Mucosa of descending colon (tissue), 1 donor: Measurements from ENCODE around the gene RTN1.

GRCh38 chr14:56119601-56120085 lies 1.4 kb downstream of the PELI2 start:
- PRO-cap = unidirectional peak, minus-strand start at chr14:56119851

- PRO-cap = no peak
Observed at GRCh38 chr14:56120086-56120871, 2.1 kb downstream of the PELI2 start.

DNA sequence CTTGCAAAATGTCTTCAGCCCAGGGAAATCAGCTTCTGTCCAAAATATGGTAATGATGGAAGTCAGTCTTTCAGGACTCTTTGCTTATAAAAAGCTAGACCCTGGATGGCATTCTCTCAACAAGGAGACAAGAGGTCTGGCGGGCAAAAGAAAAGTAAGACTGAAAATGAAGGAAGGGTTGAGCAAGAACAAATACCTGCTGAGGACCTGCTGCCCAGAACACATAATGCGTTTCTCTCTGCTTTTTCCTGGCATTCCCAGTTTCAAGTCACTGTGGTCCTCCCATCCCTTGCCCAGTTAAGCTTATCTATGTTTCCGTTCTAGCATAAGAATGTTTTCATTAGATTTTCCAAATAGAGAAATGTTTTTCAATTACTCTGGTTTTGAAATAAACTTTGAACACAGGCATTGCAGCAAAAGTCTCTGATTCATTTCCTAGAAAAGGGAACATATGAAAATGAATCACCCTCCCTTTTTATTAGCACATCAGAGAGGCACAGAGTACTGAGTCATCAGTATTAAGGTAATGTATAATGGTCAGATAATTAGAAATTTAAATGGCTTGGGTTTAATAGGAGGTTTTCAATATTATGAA lies 201.2 kb upstream of the TMEM260 start:
- PRO-cap = no peak

DNA sequence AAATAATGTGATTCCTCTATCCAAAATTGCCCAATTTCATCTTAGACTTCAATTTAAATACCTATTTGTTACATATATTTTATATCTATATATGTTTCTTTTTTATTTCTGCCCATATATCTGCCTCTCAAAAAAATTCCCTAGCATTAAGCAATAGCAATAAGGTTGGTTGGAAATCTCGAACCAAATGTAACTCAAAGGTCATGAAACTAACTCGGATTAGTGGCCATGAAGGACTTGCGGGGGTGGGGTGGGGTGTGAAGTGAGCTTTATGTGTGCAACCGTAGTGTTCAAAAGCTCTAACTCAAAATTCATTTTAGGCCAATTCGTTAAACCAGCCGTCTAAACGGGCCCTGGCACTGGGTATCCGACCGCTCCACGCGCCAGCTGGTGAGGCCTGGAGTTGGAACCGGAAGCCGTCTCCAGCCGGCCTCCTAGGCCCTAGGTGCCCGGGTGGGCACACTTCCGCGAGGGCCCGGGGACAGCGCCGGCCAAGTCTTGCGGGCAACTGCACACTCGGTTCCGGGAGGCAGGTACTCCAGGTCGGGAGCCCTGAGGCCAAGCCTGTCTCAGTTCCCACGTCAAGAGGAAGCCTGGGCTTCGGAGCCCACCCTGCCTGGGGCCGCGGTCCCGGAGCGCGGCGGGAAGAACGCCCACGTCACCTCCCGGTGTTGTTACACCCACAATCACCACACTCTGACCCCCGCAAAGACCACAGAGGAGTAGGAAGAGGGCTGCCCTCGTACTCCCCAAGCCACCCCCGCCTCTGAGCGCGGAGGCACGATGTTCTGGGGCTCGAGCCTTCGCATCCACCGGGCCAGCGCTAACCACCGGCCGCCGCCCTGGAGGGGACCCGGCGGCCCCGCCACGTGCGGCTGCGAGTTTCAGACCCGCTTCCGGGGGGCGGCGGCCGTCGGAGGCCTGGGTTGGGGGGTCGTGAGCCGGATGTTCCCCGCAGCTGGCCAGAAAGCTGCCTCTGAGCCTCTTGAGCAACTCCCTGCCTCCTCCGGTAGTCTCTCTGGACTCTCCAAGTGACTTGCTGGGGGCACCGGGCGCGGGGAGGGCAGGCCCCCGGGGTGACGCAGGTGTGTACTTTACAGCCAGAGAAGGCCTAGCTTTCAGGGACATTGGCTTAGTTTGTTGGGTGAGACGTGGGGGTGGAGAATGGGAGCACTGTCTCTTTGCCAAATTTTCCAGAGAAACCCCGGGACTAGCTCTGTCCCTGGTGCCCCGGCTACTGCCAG lies 16.0 kb downstream of the OTX2 start:
- PRO-cap = no peak

DNA sequence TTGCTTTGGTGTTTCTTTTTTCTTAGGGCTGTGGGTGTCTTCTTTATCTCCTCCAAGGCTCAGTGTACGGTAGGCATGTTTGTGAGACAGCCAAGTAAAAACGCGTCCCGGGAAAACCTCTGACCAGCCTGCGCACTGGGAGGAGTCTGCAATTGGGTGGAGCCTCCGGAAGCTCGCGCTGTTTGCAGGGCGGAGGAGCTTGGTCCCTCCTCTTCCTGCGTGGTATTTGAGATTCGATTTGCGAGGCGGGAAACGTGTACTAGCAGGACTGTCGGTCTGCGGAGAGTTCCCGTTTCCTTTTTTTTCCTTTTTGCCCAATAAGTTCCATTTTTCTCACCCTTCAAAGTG lies 182.0 kb upstream of the OTX2 start:
- PRO-cap = no peak

DNA sequence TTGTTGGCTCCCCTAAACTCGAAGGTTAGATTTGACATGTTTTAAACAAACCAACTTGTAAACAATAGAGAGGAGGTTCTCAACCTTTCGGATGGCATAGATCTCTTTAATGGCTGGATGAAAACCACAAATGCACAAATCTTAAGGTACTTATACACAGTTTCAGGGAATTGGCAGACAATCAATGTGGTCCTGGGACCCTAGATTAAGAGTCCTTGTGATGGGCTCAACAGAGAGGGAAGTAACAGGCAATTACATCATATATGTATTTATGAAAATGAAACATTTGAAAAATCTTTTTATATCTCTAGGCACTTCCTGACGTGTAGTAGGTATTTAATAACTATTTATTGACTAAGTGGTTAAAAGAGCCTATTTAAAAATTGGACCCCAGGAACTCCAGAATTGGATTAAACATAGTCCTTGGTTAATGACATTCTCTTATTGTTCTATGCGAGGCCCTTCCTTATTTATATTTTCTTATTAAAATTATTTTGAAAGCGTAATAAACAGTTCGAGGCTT lies 928 bp downstream of the ACTR10 start:
- PRO-cap = no peak

DNA sequence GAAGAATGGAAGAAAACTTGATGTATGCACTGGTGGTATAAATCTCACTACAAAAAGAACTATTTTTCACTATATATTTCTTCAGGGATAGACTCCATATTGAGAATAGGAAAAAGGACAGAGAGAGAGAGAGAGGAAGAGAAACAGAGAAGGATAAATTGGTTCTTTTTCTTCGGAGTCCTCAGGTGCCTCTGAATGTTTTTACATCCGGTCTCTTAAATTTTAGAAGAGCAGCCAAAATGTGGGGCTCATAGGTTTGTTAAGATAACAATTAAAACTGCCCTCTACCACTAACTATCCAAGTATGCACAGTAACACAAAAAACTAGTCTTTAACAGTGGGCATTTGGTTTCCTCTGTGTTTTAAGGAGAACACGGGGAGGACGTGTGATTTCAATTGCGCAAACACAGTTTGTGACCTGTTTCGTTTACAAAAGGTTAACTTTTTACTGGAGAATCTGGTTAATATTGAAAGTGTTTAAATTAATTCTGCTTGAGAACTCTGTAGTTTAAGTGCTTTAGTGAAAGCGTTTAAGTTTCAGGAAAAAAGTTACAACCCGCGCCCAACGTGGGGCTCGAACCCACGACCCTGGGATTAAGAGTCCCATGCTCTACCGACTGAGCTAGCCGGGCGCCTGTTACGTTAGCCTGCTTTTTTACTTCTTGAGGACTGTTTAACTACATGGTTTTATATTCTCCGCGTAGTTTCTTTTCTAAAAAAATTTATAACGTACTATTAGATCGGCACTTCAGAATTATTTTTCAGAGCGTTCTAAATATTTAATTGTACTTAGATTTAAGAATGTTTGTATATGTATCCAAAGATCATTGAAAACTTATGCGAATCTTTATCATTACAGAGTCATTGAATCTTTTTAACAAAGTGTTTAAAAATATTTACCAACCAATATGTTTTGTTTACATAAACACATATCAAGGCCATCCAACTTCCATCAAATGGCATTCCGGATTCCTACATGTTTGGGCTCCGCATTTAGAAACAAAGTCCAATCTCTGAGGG lies 5.0 kb upstream of the PSMA3 start:
- PRO-cap = unidirectional peak, minus-strand start at position 197 of the sequence; bidirectional peak, plus-strand start at position 622 of the sequence, minus-strand start at position 636 of the sequence

DNA sequence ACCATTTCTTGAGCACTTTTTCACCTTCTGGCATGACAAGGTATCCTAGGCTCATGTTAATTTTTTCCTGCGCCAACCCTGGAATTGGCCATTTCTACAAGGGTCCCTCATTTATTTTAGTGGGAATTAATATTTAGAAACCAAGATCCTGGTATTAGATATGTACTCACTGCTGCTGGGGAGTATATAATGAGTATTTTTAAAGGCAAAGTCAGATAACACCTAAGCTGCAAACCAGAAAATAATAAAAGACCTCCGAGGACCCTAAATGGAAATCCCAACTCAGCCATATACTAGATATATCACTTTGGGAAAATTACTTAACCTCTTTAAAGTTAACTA lies 23.1 kb downstream of the ARID4A start:
- PRO-cap = no peak

- PRO-cap = no peak
Observed at GRCh38 chr14:58364068-58365137, 31.3 kb upstream of the TOMM20L start.

DNA sequence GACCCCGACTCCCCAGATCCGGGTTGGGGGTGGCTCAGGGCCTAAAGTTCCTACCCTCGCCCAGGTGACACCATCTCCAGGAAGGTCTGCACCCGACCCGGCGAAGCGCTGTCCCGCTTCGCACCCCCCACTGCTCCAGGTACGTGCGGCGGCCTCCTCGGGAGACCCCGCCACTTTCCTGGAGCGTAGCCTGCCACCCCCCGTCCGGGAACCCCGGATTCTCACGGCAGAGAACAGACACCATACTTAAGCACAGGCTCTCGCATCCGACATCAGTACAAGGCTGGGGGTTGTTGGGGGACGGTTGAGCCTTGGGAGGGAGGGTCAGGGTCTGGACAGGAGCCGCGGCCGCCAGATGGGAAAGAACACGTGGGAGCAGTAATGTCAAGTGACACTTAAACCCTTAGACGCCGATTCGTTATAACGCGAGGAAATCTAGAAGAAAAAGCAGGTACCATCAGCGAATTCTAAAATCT lies 485 bp downstream of the TIMM9 start:
- PRO-cap = bidirectional peak, plus-strand start outside the sequence, minus-strand start at position 369 of the sequence

DNA sequence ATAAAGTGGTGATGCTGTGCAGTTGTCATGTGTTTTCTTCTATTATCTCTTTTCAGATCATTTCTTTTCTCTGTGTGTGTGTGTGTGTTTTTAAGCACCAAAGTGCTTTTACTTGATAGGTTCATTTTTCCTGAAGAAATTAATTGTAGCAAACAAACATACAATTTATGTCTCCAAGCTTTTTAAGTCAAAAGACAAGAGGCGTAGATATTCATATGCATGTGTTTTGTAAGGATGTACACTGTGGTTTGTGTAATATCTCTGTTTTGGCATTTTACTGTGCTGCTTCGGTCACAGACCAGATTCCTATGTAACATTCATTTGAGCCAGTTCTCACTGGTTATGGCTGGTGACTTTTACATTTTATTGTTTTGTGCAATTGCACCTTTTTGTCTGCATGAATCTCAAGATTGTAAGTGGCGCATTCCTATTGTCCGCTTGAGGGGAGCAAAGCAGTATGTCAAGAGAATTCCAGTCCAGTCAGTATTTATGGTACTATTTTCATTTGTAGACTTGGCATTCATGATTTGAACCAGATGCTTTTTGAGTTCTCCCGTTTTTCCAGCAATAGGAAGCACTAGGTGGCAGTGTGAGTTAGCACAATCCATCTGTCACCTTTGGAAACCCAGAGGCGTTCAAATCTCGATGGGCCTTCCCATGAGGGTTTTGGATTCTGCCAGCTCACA lies 1.9 kb downstream of the DACT1 start:
- PRO-cap = no peak

DNA sequence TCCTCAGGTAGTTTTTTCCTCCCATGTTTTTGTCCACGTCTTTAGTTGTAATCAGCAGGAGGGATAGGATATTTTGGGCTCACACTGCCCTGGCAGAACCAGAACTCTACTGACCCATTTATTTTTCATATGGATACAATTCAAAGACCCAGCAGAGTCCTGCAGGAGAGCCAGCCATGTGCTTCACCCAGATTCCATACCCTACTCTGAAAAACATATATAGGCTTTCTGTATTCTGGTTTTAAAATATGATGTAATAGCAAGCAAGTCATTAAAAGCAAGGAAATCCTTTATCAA lies 19.0 kb downstream of the DACT1 start:
- PRO-cap = no peak

GRCh38 chr14:59273879-59274220 lies 85.4 kb downstream of the DAAM1 start:
- PRO-cap = no peak

DNA sequence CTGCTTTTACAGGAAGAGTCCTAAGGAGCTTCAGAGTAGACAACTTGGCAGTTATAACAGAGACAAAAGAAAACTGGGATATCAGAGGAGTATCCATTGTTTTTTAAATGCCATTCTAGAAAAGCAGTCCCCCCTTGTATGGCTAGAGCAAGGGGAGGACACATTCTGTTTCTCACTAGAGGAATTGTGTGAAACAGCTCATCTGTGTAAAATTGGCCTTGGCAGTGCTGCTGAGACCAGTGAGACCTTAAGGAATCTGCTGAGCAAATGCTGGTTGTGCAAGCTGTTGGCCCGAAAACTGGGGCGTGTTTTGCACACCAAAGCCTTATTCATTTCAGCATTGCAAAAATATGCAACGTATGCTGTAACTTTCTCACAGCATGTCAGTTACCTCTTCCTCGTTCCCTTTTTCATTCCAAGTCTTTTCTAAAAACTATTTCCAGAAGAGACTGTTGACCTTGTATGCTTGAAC lies 127.9 kb downstream of the GPR135 start:
- PRO-cap = no peak

- PRO-cap = unidirectional peak, plus-strand start at chr14:59583354
Observed at GRCh38 chr14:59583121-59583523, 6.5 kb upstream of the CCDC175 start.

DNA sequence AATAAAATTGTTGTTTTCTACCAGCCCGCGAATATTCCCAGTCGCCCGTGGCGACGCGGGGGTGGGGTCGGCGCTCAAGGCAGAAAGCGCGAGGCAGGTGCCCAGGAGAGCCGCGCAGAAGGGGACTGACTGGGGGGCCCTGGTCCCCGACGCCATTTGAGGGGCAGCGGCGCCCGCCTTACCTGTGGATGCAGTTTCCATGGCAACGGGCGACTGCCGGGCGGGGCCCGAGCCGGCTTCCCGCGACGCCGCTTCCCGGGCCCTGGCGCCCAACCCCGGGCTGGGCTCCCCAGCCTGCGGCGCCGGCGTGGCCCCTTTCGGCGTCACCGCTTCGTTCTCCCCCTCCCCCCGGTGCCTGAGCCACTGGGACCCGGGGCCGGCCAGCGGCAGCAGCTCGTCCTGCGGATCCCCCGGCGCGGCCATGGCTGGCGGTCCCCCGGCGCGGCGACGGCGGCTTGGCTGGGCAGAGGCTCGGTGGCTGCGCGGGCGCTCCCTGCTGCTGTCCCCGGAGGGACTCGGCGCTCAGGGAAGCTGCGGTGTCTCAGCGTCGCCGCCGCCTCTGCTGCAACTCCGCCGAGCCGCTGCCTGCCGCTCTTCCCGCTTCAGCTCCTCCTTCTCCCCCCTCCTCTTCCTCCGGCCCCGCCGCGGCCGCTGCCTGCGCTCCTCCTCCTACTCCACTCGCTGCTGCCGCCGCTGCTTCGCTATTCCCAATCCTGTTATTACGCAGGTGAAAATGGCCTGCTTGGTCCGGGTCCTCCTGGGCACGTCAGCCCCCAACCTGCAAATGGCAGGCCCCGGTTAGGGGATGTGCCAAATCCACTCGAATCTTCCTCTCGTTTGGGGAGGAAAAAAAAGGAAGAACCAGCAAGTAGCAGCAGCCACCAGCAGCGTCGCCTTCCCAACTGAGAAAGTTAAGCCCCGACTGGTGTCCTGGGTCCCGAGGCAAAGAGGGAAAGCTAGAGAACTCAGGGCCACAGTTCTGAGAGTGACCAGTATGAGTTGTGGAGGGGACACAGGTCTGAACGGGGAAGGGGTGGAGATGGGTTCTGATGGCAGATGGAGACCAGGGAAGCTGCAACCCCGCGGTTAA lies at the start of gene RTN1:
Gene RTN1 (minus strand): TSS at position 569 of the 1,090 bp plus-strand sequence.
- PRO-cap = no peak

GRCh38 chr14:60092596-60093240 lies 995 bp downstream of the PCNX4 start:
- PRO-cap = bidirectional peak, plus-strand start at chr14:60092678, minus-strand start at chr14:60092468; unidirectional peak, minus-strand start at chr14:60092831

- PRO-cap = no peak
Observed at GRCh38 chr14:60109538-60110185, 17.9 kb downstream of the PCNX4 start.

DNA sequence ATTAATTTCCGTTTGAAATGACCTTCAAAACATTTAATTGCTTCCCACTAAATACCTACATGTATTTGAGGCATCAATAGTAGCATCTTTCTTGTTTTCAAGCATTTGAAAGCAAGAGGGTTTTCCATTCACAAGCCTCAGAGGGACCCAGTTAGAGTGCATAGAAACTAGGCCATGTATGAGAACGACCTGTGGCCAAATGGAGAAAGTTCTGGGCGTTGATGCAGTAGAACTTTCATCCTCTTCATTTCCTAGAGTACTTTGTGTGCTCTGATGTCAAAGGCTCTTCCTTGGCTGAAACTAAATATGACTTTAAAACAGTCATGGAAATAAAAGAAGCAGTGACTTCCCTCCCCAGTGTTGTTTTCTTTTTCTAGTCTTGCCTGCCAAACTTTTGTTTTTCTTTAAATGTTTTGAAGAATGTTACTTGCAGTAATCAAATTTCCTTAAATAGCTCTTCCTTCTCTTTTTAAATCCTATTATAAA lies 989 bp upstream of the DHRS7 start:
- PRO-cap = no peak

- PRO-cap = no peak
Observed at GRCh38 chr14:60174614-60174882, 9.3 kb upstream of the DHRS7 start.